Jurkat, Clone E6-1 (cell line): ENCODE results near the genes TMPRSS11E, CSN2, SMR3B and ANKRD17.

GRCh38 chr4:66941977-66942270, 603.4 kb downstream of the CENPC start:
- RRBS, result no CpG with 5 or more reads among the region's 1 CpG

- RRBS, result no CpG with 5 or more reads among the region's 2 CpGs
Measured at GRCh38 chr4:67581518-67581854, 23.0 kb downstream of the STAP1 start.

- RRBS, result no CpG with 5 or more reads among the region's 5 CpGs
Measured at GRCh38 chr4:67697865-67698480, 3.0 kb downstream of the UBA6 start.

- RRBS, result no CpG with 5 or more reads among the region's 3 CpGs
Measured at GRCh38 chr4:67701633-67701861, 592 bp upstream of the UBA6 start.

DNA sequence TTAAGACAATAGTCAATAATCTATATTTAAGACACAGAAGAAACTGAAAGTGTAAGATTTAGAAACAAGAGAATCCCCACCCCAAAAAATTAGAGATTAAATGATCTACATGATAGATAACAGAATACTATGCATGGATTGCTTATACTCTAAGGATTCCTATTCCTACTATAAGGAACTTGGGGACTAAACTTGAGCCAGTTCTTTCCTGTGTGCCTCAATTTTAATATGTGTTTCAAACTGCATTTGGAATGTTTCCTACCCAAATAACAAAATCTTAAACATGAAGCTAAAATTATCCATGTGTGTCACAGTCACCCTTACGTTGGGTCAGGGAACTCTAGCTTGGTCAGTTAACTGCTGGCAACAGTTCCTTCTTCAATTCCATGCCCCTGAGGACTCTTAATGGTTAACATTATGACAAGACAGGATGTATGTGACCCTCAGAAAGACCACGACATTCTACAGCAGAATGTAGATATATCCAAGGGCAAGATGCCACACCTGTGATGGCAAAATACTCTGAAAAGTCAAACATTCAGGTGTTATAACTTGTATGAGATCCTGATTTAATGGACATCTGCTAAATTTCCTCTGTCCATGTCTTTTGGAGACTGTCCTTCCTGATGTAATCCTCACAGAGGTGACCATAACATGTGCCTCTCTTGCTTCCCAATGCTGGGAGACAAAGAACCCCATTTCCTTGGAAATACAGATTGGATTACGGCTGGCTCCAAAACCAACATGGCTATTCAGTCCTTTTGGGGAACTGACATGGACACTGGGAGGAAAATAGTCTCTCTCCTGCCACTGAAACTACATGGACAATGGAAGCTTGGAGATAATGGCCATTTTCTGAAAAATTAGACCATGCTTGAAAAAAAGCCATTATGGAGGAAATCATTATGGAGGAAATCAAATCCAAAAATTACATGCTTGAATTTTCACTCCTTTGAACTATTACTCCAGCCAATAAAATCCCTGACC, 39.2 kb downstream of the YTHDC1 start:
- RRBS, result no CpG with 5 or more reads among the region's 3 CpGs

DNA sequence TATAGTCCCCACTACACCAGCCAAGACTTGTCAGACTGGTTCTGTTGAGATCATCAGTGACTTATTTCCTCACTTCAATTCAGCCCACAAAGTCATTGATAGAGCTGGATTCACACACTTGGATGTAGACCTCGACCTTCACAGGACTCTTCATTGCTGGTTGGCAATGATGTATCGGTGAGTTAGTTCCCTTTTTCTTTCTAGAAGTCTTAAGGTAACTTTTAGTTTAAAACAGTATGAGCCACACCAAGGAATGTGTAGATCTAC, at the start of gene TMPRSS11E:
Gene TMPRSS11E, plus strand, starts transcription at position 117 of the 267 bp plus-strand sequence.
- RRBS, result no CpG with 5 or more reads among the region's 2 CpGs

- RRBS, result no CpG with 5 or more reads among the region's 2 CpGs
Measured at GRCh38 chr4:68871538-68872305, 55.9 kb downstream of the UGT2B10 start.

DNA sequence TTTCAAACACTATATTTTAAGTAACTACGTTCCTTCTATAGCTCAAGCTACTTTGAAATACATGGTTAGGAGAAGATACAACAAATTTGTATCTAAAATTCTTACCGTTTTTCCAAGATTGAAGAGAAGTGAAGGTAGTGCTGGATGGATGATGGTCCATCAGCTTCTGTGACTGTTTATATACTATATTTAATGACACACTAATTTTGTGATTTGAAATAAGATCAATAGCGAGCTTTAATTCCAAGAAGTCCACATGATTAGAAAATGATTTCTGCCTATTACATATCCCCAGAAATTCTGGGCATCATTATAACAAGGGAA, at the start of gene CSN2:
Gene CSN2, minus strand, starts transcription at position 153 of the 324 bp plus-strand sequence.
- RRBS, result no CpG with 5 or more reads among the region's 3 CpGs

DNA sequence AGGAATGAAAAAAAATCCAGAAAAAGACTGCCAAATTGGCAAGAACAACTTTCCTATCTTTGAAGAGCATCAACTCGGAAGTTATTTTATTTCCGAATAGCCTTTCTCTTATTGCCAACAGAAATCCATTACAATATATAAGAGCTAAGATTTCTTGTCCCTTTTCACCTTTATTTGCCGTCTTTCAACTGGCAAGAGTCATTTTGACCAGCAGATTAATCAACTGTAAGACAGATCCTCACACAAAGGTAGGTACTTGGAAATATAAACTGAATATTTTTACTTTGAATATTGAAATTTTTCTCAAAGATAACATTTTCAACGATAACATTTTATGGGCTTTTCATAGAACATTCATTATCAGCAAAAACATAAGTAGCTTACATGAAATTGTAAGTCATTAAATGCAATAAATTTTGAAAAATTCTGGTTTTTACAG, at the start of gene SMR3B:
Gene SMR3B, plus strand, starts transcription at position 167 of the 439 bp plus-strand sequence.
- RRBS, result no CpG with 5 or more reads among the region's 4 CpGs

- RRBS, result no CpG with 5 or more reads among the region's 4 CpGs
Measured at GRCh38 chr4:70831302-70831775, 8.4 kb downstream of the GRSF1 start.

- RRBS, result no CpG with 5 or more reads among the region's 8 CpGs
Measured at GRCh38 chr4:71004267-71004941, 11.0 kb downstream of the DCK start.

- RRBS, result no CpG with 5 or more reads among the region's 4 CpGs
Measured at GRCh38 chr4:71259784-71260426, 72.8 kb downstream of the SLC4A4 start.

DNA sequence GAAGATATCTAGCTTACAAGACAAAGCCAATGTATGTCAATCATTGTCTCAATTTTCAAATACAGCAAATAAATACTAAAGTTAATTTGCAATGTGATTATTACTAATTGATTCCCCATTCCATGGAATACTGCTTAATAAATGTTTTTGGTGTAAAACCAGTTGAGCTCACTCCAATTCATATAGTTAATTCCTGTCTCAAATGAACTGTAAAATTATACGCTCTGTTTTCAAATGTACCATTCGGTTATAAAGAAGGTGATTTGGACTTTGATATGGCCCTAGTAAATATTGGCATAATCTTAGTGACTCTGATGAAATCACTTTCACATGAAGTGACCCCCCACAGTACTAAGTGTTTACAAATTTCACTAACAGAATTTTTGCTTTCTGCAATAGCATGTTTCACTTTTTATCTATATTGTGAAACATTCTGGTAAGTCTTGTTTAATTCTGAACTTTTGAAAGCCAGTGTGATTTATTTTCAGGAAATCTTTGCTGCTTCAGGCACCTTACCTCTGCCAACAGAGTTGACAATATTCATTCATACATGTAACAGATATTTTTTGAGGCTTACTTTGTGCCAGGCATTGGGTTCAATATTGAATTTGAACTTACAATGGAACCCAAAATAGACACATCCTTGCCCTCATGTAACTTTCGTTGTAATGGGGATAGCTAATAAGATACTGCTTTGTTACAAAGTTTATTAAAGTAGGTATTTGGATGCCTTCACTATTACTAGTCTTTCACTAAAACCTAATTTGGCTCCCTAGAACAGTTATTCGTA, 10.8 kb downstream of the GC start:
- RRBS, result no CpG with 5 or more reads among the region's 4 CpGs

DNA sequence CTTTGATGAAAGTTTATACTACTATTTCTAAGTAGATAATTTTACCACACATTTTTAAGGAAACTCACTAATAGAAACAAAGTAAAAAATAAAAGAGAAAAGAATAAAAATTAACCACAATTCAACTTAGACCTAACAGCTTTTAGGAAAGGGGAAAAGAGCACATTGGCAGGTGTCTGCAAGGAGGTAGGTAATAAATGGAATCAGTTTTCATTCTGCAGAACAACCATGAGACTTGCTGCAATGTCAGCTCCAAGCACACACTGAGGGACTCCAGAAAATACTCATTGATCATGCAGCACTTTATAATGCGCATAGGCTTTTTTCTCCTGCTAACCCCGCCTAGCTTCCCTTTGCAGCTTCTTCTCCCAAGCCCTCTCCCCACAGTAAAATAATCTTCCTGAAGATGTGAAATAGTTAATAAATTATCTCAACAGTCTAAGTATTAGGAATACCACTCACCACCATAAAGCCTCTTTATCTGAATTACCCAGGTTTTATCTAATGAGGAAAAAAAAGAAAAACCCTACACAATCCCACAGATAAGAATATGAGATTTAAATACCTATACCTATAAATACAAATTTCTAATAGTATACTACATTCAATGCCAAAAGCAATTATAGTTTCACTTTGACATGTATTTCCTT, 36.8 kb downstream of the ANKRD17 start:
- RRBS, result no CpG with 5 or more reads among the region's 2 CpGs

DNA sequence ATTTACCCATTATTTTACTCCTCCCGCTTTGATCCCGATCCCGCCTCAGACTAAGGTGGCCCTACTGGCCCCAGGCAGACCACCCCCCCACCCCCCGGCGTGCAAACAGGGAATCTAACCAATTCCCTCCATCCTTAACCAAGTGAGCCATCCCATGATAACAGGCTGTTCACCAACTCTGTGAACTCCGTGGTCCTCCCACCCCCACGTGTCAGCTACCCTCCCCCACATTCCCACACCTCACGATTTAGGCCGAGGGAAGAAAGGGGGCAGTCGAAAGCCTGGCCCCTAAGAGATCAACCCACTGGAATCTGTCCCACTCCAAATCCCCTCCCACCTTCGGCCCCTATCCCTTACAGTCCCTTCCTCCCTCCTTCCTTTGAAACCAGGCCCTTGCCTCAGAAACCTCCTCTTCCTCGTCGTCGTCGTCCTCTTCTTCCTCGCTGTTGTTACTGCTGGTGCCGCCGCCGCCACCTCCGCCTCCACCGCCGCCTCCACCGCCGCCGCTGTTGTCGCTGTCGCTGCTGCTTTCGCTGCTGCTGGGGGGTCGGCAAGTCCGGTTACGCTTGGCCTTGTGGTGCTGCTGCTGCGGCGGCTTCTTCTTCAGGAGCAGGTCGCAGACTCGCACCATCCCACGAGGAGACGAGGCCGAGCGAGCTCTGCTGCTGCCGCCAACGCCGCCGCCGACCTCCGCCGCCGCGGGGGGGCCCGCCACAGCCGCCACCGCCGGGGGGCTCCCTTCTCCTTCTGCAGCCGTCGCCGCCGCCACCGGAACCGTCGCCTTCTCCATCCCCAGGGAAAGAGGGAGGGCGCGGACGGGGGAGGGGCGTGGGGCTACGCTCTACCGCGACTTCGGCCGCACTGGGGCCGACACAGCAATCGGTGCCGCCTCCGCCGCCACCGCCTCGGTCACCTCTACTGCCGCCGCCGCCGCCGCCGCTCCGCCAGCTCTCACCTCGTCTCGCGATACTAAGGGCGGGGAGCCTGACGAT, at the start of gene ANKRD17:
Gene ANKRD17, minus strand, starts transcription at position 920 of the 992 bp plus-strand sequence.
- RRBS, result 3% methylated on average over 6 of the region's 87 CpGs

GRCh38 chr4:73589268-73589871, 30.9 kb downstream of the RASSF6 start:
- RRBS, result no CpG with 5 or more reads among the region's 4 CpGs

DNA sequence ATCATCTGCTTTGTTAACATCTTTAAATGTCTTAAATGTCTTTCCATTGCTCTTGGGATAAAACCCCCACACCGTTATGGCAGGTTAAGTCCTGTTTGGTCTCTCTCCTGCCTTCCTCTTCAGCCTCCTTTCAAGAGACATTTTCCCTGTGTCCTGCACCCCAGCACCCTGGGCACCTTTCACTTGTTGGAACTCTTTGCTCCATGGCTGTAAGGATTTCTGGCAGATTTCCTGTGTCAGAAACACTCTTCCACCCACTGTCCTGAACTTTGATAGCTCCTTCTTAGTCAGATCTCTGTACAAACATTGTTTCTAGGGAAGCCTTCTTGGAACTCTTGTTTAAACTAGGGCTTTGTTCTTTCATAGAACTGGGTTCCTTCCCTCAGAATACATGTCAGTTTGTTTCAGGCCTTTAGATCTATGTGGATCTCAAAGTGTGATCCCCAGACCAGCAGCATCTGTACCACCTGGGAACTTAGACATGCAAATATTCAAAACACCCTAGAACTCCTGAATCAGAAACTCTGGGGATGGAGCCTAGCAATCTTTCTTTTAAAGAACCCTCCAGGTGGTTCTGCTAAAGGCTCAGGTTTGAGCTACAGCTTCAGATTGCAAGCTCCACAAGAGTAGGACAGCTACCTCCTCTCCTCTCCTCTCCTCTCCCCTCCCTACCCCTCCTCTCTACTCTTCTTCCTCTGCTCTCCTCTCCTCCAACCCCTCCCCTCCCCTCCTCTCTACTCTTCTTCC, 12.9 kb downstream of the RASSF6 start:
- RRBS, result no CpG with 5 or more reads among the region's 1 CpG

GRCh38 chr4:73615589-73616085, 4.6 kb downstream of the RASSF6 start:
- RRBS, result no CpG with 5 or more reads among the region's 4 CpGs